Mesothelial cell of epicardium (in vitro differentiated cells): ENCODE measurements around a stretch of chr5.

- PRO-cap: no peak
Measured at GRCh38 chr5:127182828-127183312, 107.7 kb upstream of the MEGF10 start.

GRCh38 chr5:127409510-127409865, 108.0 kb upstream of the PRRC1 start:
- PRO-cap: no peak

DNA sequence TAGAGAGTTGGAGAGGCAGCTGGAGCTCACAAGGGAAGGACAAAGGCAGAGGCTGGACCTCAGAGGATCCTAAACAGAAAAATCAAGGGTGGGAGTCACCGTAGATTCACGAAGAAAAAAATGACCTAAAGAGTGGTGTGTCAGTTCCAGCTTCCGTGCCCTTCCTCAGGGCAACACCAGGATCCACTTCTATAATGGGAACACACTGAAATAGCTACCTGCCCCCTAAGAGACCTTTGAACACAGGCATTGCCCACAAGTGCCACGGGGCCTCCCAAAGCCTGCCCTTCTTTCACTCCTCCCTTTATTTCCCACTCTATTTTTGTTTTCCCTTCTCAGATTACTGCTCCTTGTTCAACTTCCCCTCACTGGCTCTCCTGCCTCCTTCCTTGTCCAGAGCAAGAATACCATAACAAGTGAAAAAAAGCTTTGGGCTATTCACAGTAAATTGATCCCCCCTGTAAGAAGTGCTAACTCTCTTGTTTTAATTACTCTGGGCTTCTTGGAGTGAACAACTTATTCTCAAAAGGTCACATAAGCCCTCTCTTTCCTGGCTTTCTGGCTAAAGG, 11.1 kb downstream of the CTXN3 start:
- PRO-cap: no peak

GRCh38 chr5:127875320-127876347, 172.4 kb downstream of the CCDC192 start:
- PRO-cap: no peak

GRCh38 chr5:127958231-127959192, 125.1 kb upstream of the SLC12A2 start:
- PRO-cap: no peak

DNA sequence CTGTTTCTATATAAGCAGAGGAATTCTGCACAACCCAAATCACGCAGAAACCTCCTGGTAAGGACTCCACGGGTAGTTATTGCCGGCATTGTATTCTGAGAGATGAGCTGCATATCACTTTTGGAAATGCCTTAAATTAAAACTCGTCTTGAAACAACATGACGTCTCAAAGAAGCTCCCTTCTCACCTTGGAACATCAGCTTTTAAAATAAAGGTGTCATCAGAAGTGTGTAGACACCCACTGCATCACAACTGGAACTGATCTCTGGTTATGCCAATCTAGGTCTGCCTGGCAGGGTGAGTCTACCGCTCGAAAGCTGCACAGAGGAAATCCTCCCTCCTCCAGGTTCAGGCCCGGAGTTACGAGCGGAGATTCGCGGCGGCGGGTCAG, 1.0 kb upstream of the SLC12A2 start:
- PRO-cap: no peak

DNA sequence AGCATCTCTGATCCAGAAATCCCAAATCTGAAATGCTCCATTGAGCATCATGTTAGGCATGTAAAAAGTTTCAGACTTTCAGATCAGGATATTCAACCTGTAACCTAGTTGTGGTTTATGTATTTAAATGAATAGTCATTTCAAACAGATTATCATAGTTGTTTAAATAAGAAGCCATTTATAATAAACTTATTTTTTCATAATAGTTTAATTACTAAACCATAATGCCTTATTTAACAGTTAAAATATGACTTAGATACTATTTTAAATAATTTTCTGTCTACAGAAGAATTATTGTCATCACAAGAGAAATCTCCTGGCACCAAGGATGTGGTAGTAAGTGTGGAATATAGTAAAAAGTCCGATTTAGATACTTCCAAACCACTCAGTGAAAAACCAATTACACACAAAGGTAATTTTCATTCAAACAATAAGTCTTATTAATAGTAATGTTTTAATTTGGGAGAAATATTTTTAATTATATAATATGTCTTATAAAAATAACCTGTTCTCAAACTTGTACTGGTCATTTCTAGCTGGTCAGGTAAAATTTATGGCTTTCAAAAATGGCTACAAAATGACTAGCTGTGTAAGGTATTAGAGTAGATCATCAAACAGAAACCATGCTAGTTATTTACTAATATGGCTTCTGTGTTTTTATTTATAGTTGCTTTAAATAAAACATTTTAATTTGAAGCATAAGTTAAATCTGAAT, 90.8 kb downstream of the SLC12A2 start:
- PRO-cap: no peak

DNA sequence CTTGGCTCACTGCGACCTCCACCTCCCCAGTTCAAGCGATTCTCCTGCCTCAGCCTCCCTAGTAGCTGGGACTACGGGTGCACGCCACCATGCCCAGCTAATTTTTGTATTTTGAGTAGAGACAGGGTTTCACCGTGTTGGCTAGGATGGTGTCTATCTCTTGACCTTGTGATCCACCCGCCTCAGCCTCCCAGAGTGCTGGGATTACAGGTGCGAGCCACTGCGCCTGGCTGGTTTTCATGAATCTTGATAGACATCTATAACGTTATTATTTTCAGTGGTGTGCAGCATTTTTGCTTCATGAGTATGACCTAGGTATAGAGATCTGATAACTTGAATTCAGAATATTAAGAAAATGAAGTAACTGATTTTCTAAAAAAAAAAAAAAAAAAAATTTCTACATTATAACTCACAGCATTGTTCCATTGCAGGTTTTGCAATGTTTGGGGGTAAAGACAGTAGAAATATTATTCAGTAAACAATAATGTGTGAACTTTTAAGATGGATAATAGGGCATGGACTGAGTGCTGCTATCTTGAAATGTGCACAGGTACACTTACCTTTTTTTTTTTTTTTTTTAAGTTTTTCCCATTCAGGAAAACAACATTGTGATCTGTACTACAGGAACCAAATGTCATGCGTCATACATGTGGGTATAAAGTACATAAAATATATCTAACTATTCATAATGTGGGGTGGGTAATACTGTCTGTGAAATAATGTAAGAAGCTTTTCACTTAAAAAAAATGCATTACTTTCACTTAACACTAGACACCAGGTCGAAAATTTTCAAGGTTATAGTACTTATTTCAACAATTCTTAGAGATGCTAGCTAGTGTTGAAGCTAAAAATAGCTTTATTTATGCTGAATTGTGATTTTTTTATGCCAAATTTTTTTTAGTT, 105.0 kb downstream of the SLC12A2 start:
- PRO-cap: no peak

- PRO-cap: no peak
Measured at GRCh38 chr5:129096629-129097192, 2.2 kb downstream of the ISOC1 start.

GRCh38 chr5:129461987-129462627, 2.0 kb downstream of the ADAMTS19 start:
- PRO-cap: no peak

- PRO-cap: no peak
Measured at GRCh38 chr5:129766486-129766877, 18.6 kb downstream of the MINAR2 start.

GRCh38 chr5:130000512-130000765, 96.2 kb downstream of the CHSY3 start:
- PRO-cap: no peak

DNA sequence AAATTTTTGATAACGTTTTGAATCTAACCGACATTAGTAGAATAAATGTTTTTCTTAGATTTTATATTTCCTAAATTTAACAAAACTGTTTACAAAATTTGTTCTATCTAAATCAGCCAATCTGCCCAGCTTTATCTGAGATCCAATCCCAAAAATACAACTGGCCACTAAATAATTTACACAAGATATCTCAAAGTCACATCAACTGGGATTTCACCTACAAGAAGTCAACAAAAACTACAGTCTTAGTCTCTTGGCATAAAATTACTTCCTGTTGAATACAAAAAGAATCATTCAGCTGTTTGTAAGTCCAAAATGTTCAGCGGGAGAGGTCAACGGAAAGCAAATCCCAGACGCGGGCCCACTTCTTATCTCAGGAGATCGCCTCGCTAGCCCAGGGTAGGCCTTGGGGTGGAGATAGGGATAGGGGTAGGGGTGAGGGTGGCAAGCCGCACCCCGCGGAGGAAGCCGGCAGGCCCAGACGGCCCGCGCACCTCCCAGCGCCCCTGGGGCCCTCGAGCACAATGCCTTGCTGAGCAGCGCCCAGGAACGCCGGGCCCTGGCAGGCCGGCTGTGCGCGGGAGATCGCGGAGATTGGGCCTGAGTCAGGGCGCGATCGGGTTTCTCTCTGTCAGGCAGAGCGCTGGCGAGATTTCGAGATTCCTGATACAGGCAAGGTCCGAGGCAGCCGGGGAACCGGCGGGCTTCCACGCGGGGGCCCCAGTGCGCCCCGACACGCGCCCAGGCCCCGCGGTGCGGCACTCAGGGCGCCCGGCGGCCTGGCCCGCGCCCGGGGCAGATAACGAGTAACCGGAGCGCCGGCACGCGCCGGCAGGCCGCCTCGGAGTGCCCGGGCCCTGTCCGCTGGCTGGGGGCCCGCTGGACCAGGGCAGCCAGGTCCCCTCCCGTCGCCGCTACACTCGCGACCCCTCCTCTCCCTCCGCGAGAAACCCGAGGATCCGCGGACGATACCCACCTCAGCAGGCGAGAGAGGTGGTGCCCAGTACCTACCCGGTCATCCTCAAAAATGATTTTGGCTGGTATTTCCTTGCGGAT, 644 bp downstream of the HINT1 start:
- PRO-cap: no peak

DNA sequence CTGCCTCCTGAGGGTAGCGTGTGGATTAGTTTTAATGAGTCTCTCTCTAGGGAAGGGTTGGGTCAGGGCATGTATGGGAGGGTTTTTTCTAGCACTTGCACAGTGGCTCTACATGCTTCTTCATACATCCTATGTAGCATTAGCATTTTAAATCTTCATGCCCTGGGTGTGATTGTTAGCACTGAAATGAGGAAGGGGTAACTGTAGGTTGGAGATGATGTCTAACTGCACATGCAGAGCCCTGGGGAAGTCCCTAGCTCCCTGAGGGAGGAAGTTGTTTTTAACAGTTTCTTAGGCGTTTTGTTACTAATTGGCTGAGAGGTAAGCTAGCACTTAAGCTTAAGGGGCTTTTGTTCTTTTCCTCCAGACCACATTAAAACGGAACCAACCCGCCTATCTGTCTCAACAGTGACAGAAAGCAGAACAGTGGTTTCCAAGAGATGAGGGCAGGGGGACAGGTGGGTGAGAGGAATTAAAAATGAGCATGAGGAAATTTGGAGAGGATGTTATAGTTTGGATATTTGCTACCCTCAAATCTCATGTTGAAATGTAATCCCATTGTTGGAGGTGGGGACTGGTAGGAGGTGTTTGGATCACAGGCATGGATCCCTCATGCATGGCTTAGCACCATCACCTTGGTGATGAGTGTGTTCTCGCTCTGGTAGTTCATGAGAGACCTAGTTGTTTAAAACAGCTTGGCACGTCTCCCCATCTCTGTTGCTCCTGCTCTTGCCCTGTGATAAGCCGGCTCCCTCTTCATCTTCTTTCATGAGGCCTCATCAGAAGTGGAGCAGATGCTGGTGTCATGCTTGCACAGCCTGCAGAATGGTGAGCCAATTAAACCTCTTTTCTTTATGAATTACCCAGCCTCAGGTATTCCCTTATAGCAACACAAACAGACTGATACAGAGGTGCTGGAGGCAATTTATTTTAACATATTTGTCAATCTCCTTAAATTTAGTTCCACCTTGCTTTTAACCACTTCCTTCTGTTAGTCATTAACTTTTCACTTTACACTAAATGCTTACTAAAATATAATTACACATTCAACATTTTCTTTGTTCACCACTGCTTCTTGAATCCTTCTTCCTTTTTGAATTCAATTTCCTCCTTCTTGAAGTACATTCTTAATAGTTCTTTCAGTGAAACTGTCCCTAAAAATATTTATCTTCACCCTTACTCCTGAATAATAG, 39.0 kb downstream of the LYRM7 start:
- PRO-cap: no peak

- PRO-cap: no peak
Measured at GRCh38 chr5:131262831-131263195, 1.0 kb upstream of the CDC42SE2 start.

GRCh38 chr5:131343983-131344416, 80.1 kb downstream of the CDC42SE2 start:
- PRO-cap: no peak

GRCh38 chr5:131532111-131532606, 102.9 kb downstream of the RAPGEF6 start:
- PRO-cap: no peak

DNA sequence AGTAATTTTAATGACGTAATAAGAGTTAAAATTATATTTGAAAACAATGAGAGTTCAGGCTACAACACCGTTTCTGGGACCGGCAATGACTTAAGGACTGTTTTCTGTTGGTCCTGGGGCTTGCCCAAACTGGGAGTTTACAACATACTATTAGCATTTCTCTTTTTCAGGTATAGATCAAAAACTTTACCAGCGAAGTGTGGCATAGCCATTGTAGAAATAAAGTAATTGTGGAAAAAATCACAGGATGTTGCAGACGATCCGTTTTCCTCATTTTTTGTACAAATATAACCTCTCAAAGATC, 1.2 kb upstream of the RAPGEF6 start:
- PRO-cap: no peak

DNA sequence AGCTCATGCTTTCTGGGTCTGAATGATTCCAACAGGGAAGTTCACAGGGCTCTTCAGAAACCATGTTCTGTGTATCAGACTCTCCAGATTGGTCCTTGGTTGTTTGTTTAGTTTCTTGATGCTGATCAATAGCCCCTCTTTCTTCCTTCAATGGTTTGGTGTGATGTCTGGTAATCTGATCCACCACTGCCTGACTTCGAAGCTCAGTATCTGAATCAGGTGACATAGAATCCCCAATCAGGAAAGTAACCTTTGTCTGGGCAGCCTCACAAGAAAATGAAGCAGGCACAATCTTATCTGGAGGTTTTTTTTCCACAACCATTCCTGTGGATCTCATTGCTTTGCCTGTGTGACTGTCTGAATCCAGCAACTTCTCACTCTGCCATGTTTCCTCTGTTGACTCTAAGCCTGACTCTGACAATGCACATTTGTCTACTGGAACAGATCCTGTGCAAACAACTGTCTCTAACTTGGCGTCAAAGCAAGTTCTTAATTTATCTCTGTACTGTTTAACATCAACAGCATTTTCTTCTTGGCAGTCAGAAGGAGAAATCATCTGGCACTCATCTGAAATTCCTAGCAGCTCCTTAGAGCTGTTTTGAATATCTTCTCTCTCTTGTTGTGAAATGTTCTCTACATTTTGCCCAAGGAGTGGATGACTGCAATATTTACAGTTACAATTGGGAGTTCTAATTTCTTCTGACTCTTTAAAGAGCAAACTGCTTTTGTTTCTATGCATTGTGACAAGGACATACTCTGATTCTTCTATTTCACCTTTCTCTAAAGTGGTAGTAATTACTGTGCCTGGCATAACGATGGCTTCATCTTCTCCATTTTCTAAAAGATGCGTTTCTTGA, 37.1 kb upstream of the RAPGEF6 start:
- PRO-cap: no peak

DNA sequence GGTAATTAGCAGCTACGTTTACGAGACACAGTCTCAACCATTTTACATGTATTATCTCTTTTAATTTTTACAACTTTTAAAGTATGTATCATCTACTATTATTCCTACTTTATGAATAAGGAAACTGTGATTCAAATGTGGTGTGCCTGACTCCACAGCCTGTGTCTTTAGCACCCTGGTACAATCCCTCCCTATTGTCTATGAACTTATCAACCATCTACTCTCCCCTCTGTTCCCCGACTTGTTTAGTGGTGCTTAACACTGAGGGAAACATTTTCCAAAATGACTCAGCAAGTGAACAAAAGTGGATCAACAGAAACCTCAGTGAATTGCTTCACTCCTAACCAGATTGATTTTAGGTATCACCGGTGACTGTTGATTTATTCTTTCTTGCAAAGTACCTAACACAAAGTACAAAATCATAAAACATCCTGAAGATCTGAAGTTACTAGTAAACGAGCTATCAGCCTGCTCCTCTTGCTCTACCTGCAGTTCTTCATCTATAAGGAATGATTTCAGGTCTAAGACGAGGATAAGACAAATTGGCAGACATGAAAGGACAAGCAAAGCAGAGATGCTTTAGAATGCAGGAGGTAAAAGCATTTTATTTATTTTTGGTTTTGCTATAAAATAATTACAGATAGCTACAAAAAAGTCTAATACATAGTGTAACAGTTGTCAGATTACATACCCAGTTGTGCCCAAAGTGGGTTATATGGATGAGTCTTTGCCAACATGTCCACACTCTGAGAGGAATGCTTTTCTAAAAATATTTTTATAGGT, 42.2 kb upstream of the RAPGEF6 start:
- PRO-cap: no peak